ENCODE measurements around the gene ICOSLG.

DNA sequence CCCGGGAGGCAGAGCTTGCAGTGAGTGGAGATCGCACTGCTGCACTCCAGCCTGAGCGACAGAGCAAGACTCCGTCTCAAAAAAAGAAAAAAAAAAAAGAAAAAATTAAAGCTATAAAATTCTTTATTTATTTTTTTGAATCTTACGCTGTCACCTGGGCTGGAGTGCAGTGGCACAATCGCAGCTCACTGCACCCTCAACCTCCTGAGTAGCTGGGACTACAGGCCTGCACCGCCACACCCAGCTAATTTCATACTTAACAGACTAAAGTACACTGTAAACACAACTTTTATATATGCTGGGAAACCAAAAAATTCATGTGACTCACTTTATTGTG is 40.5 kb downstream of the HSF2BP start:
- PRO-cap, result no peak

DNA sequence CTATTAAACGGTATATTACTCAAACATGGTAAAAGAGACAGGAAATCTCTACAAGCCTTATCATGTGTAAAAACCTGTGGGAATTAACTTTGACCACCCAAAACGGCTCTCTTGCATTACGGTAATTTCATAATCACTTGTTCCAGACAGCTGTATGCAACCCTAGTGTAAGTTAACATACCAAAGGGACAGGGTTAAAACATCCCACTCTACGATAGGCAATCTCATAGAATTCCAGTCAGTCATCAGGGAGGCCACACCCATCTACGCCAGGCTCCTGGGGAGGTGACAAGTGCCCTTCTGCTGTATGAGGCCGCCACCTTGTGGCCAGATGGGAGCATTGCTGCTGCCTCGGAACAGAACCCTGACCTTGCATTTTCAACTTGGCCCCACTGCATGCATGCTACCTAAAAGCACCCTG is 12.8 kb downstream of the HSF2BP start:
- PRO-cap, result no peak

DNA sequence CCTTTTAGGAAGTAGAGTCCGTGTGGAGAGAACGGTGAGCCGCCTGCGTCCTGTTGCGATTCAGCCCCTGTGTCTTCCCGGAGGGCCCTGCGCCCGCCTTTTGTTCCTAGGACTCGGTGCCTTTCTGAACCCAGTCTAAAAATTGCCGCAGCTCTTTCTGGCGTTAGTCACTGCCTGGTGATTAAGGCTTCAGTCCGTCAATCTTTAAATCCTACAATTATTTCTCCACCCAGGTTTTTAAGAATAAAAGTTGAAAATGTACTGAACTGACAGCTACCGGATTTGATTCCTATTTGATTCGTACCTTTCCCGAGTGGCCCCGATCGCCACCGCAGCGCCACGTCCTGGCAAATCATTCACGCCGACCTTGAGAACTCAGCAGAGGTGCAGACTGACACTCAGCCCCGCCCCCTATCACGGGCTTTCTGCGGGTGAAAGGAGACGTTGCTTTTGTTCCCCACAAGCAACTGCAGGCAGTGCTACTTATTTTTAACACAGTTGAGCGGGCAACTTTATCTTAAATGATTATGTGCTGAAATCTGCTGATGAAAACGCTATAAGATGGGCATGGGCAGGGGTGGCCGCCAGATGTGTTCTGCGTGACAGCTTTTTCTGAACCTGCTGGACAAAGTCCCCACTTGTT is 16.1 kb upstream of the PDXK start:
- PRO-cap, result unidirectional peak, minus-strand start at position 76 of the sequence

DNA sequence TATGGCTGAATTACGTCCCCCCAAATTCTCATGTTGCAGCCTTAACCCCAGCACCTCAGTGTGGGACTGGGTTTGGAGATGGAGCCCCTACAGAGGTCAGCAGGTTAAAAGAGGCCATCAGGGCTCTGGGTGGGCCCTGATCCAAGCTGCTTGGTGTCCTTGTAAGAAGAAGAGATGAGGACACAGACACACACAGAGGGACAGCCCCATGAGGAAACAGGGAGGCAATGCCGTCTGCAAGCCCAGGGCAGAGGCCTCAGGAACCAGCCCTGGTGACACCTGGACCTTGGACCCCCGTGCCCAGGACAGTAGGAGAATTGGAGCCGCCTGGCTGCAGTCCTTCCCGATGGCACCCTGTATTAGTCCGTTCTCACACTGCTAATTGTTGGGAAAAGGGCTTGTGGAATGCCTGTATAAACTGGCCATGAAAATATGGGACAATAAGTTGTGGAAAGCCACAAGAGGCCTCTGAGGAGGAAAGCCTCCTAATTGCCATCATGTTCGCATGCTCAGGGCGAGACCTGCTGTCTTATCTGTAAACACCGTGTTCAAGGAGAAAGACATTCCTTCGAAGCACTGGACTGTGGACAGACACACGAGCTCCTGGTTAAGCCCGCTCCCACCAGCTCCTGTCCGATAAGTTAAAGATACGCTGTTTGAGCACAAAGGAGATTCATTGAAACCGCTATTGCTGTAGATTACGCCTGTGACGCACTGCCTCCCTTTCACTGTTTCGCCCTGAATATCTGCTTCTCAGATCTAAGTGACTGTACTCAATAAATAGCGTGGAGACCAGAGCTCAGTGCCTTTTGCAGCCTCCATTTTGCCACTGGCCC is 19.4 kb downstream of the PDXK start:
- PRO-cap, result no peak

DNA sequence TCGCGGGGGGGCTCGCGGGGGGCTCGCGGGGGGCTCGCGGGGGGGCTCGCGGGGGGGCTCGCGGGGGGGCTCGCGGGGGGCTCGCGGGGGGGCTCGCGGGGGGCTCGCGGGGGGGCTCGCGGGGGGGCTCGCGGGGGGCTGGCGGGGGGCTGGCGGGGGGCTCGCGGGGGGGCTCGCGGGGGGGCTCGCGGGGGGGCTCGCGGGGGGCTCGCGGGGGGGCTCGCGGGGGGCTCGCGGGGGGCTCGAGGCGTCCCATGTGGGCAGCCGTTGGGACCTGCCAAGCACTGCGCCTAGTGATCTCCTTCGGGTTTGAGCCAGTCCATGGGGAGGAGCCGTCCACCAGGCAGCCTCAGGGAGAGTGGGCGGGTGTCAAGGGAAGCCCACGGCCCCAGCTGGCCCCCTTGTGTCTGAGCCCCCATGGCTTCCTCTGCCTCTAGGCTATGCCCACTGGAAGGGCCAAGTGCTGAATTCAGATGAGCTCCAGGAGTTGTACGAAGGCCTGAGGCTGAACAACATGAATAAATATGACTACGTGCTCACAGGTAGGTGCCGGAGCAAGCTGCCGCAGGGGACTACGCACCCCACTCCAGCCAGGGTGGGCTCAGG is 22.4 kb downstream of the PDXK start:
- PRO-cap, result no peak

GRCh38 chr21:43782558-43783189 is 6.6 kb upstream of the CSTB start:
- PRO-cap, result no peak

DNA sequence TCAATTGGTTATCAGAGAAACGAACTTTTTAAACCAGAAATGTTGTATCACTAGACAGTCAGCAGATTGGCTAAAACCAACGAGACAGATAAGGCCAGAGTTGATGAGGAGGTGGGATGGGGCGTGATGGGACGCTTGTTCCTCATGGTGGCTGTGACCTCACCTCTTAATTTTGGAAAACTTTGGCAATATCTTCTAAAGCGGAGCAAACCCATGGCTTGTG is 41.3 kb downstream of the AGPAT3 start:
- PRO-cap, result no peak

GRCh38 chr21:43921984-43922559 is 57.0 kb downstream of the AGPAT3 start:
- PRO-cap, result no peak

DNA sequence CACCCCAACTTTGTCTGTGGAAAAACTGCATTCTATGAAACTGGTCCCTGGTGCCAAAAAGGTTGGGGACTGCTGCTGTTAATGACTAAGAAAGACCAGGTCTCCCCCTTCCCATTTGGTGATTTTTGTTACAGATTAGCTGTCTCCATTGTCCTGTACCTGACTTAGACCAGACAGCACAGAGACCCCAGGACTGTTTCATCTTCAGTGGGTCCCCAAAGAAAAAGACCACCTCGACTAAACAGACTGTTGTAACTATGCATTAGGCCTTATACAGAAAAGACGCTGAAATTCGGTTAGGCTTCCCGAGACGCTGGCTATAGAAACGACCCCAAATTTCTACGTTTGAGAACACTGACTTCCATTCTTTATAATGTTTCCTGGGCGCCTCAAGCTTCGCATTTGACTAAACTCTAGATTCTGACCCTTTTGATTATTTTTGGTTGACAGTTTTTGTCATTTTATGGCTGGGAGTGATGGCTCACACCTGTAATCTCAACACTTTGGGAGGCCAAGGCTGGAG is 1.1 kb upstream of the TRAPPC10 start:
- PRO-cap, result no peak

GRCh38 chr21:44011497-44011995 is 563 bp upstream of the TRAPPC10 start:
- PRO-cap, result unidirectional peak, plus-strand start at chr21:44011638

GRCh38 chr21:44035654-44036198 is 23.6 kb downstream of the TRAPPC10 start:
- PRO-cap, result no peak

- PRO-cap, result no peak
Measured at GRCh38 chr21:44059562-44060129, 47.5 kb downstream of the TRAPPC10 start.

- PRO-cap, result no peak
Measured at GRCh38 chr21:44240856-44241212, at the start of gene ICOSLG. Gene ICOSLG (minus strand): TSS chr21:44240943.

GRCh38 chr21:44301829-44302291 is 2.0 kb downstream of the PFKL start:
- PRO-cap, result no peak

DNA sequence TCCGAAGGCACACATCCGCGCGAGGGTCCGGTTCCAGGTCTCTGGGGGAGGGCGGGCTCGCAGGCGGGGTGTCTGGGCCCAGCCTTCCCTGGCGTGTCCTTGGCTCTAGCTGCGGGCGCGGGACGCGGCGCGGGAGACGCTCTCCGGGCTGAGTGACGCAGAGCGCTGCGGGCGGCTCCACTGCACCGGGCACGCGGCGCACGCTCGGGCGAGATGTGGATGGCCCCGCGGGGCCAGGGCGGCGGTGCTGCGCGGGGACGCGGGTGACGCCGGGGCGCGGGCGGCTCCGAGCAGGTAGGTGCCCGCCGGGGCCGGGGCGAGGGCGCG is 3.5 kb upstream of the TRPM2 start:
- PRO-cap, result no peak

DNA sequence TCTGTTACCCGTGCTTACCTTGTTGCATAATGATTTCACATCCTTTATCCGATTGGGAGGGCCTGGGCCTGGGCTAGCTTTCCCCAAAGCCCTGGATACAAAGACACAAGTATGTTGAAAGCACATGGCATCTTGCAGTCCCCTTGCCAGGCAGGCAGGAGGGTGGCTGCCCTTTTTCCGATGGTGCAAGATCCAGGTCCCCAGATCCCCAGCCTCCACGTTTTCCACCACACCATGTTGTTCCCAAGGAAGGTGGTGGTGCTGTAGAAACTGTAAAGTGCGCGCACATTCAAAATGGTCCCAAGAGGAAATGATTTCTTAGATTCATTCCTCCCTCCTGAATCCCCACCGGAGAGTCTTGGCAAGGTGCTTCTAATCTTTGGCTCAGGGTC is 706 bp downstream of the TRPM2 start:
- PRO-cap, result no peak

DNA sequence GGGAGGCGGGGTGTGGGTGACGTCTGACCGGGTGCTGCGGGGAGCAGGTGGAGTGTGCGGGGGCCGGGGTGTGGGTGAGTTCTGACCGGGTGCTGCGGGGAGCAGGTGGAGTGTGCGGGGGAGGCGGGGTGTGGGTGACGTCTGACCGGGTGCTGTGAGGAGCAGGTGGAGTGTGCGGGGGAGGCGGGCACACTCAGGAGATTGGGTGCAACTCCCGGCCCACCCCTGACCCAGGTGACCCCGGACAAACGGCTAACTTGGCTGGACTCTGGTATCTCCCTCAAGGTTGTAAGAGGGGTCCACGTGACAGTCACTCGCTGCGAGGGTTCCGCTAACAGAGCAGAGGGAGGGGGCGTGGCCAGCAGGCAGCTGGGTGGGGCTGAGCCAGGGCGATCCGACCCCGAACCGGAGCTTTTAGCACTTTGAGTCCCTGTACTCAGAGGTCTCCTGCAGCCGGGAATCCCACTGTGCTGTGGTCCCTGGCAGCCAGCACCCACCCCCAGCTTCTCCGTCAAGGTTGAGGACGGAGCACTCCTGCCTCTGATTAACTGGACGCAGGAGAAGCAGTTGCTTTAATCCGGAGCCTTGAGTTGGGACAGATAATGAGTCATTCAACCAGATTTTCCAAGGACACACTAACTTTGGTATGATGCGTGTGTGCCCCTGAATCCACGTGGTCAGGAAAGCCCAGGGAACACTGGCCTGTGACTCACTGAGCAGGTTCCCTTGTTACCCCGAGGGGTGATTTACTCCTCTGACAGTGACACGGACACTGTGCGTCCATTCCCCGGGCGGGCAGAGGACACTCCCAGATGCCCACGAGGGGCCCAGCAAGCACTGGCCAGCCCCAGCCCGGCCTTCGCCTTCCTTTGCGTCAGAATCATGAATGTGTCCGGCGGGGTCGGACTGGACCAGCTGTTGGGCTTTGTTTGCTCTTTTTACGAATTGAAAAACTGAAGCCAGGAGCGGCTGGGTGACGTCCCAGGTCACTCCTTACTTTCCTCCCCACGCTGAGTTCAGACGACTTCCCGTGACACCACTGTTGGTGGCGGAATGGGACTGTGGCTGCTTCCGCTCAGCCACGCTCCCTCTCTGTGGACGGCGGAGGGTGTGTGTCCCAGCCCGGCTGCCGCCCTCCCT is 16.8 kb downstream of the TRPM2 start:
- PRO-cap, result no peak

DNA sequence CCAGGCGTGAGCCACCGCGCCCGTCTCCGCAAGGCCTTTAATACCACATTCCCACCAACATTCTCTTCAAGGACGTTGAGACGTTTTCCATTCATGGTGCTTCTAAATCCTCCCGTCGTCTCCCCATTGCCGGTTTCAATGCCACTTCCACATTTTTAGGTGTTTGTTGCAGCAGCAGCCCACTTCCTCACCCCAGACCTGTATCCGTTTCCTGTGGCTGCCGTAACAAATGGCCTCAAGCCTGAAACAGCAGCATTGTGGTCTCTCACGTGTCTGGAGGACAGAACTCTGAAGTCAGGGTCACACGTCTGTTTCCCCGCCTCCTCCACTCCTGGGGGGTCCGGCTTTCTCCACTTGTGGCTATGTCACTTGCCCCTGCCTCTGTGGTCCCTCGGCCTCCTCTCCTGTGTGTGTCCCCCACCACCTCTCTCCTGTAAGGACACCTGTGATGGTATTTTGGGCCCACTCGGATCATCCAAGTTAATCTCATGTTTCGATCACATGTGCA is 21.8 kb downstream of the TRPM2 start:
- PRO-cap, result no peak

DNA sequence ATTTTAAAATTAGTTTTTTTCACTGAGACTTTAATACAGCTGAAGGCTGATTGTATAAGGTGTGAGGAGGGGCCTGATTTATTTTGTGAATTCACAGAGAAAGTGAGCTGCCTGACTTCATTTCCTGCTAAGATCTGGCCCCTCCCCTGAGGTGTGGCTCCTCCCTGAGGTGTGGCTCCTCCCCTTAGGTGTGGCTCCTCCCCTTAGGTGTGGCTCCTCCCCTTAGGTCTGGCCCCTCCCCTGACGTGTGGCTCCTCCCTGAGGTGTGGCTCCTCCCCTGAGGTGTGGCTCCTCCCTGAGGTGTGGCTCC is 27.1 kb upstream of the LRRC3 start:
- PRO-cap, result unidirectional peak, minus-strand start at position 136 of the sequence

DNA sequence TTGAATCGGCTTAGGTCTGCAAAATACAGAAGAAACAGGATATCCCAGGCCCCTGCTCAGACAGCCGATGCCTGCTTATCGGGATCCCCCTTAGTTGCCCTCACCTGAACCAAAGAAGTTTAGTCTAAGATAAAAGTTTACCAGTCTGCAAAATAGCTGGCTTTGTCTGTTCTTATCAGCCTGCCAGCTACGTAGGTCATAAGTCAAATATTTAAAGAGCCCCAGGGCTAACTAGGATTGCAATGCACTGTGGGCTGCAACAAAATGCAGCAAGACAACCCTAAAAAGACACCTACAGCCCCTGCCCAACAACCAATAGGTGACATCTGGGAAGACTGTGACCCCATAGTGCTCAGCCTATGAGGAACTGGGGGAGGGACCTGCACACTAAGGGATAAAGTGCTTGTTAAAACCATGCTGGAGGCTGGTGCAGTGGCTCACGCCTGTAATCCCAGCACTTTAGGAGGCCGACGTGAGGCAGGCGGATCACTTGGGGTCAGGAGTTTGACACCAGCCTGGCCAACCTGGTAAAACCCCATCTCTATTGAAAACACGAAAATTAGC is 27.4 kb downstream of the LRRC3 start:
- PRO-cap, result no peak